Tibial artery (tissue), 1 donor: ENCODE measurements around a stretch of chr1.

DNA sequence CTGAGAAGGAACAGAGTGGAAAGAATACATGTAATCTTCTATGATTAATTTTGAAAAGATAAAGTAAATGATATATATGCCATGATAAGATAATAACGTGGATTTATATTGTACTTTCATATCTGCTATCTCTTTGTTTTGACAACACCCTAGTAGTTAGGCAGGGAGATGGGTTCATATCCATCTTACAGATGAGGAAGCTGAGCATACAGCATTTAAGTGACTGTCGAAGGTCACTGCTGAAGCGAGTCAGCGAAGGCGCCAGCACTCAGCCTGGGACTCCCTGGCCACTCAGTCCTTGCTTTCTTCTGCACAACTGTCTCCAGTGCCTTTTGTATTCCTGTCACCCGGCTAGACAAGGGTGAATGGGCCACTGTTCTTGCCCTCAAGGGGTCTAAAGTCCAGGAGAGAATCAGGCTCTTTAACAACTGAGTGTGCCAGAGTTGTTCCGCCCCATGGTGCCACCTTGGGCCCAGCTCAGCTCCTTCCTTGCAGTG lies 3.1 kb downstream of the ARHGEF10L start:
- PRO-cap = no peak

GRCh38 chr1:17596736-17597612 lies 57.5 kb downstream of the ARHGEF10L start:
- PRO-cap = no peak

- PRO-cap = no peak
These were observed 91.0 kb upstream of the ACTL8 start for GRCh38 chr1:17663990-17664611.

- PRO-cap = no peak
These were observed 52.8 kb downstream of the IGSF21 start for GRCh38 chr1:18160285-18161007.

GRCh38 chr1:18201889-18202412 lies 94.4 kb downstream of the IGSF21 start:
- PRO-cap = no peak

DNA sequence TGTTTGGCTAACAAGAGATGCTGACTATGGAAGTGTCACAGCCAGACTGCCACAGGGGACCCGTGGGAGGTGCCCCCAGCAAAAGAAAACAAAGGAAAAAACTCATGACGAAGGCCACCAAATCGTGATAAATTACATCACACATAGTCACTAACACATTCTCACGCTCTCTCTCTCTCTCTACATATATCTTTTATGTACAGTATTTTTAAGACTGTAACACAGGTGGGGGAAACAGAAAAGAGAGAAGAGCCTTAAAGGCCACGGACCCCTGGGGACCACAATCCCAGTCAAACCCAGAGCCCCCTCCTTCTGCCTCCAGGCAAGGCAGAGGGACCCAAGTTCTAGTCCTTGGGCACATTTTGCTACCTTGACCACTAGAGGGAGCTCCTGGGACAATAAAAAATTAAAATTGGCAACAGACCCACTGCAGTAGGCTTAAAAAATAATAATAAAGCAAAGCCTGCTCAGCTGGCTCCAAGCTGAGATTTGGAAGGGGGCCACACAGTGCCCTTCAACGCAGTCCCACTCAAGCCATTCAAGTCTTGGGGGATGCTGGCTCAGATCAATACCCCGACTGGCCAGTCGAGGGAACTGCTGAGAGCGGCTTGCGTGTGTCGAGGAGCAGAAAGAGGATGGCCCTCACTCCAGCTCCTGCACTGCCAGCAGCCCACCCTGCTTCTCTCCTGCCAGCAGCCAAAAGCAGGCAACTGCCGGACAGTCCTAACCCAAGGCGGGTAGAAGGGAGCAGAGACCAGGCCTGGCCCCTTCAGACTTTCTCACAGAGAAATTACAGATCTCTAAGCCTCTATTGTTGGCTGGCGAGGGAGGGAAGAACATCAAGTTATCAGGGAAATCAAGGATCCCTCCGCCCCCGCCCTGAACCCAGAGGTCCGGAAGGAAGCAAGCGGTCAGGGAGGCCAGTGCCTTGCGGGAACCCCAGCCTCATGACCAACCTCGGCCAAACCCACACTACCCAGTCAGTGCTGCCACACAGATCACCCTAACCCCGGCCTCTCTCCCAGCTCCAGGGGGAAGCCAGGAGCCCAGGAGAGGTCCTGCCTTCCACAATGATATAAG lies 4.7 kb upstream of the ALDH4A1 start:
- PRO-cap = no peak

DNA sequence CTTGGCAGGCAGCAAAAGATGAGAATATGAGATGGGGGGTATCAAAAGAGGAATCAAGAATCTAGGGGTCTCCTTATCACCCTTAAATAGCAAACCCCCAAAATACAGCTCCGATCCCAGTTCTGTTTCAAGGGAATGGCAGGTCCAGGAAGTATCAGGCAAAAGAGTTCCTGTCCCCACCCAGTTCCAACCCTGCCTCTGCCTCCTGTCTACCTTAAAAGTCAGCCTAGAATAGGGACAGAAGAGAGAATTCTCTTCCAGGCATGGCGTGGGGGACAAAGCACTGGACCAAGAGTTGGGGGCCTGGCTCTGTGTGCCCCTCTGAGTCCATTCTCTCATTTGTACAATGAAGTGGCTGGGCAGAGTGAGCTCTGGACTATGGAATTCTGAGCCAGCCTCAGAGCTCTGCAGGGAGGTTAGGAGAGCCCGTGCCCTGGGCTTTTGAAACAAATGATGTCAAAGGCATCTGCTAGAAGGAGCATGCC lies 12.5 kb upstream of the ALDH4A1 start:
- PRO-cap = no peak

DNA sequence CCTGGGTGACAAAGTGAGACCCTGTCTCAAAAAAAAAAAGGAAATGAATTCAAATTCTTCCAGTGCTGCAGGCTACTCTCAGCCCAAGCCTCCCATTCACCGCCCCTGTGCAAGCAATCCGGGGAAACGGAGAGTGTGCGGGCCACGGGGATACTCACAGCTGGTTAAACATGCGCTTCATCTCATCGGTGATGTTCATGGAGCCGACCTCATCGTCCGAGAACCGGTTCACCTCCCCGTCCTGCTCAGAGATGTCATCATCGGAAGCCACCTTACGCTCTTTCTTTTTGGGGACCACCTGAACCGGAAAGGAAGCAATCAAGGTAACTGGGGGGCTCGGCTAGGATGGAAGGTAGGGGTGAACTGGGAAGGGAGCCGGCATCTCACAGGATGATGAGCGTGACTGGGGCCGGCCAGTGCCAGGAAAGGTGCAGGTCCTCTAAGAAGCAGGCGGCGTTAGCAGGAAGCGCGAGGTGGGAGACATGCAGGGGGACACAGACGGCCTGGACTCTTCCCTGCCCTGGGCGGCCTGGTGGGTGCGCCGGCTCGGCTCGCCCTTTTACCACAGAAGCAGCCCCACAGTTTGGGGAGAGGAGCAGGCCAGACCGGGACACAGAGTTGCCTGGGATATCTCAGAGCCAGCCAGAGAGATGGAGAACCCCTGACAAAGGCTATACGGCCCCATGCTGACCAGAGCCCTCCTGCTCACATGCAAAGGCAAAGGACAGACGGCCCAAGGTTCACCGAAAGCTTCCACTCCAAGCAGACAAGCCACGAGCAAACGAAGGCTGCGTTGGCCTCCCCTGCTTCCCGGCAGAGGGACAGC lies 14.6 kb upstream of the ALDH4A1 start:
- PRO-cap = no peak

- PRO-cap = no peak
These were observed 18.1 kb downstream of the IFFO2 start for GRCh38 chr1:18938469-18938677.

GRCh38 chr1:18956767-18957235 lies 325 bp upstream of the IFFO2 start:
- PRO-cap = bidirectional peak, plus-strand start at chr1:18956964, minus-strand start at chr1:18956676

- PRO-cap = no peak
These were observed 51.1 kb upstream of the IFFO2 start for GRCh38 chr1:19007439-19008097.

DNA sequence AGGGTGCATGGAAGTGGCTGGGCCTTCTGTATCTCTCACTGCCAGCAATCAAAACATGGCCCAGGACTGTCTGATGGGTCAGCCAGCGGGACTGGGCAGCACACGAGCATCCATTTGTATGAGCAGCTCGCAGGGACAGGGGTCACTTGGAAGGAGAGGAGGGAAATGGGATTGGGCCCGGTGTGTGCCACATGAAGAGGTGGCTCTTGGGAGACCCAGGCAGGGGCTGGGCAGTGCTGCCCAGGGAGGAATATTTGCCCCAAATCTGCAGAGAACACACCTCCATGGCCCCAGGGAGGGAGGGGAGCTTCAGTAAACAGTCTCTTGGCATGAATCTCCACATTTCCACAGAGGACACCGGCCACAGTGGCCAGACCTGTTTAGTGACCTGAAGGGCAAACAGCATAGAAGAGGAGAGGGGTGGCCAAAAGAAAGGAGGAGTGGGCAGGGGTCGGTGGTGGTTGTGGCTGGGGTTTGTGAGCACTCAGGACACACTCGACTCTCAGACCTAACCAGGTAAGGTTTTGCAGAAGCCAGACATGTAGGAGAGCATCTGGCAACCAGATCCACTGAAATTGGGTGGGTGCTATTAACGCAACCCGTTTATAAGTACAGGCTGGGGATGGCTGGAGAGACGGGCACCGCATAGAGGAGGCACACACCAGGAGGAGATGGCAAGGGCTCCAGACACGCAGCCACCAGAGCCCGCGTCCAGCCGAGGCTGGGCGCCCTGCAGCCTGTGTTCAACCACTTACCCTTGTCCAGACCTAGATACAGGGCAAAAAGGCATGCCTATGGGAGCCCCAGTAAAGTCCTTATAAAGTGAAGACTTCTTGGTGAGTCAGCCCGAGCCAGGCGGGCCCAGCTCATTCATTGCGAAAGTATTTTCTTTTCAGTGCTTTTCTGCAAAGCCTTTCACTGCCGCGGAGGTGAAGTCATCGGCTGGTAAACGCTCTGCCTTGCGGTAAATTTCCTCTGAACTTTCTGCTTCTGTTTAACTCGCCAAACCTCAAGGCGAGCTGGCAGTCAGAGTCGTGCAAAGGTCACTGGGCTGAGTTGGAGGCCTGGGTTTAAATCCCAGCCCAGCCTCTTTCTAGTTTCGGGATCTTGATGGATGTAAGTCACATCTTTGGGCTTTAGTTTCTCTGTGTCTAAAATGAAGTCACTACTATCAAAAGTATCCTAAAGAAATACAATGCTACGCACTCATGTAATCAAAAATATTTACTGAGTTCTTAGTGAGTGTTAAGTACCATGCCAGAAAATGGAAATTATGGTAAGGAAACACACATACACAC lies 54.3 kb upstream of the IFFO2 start:
- PRO-cap = bidirectional peak, plus-strand start at position 918 of the sequence, minus-strand start at position 744 of the sequence

DNA sequence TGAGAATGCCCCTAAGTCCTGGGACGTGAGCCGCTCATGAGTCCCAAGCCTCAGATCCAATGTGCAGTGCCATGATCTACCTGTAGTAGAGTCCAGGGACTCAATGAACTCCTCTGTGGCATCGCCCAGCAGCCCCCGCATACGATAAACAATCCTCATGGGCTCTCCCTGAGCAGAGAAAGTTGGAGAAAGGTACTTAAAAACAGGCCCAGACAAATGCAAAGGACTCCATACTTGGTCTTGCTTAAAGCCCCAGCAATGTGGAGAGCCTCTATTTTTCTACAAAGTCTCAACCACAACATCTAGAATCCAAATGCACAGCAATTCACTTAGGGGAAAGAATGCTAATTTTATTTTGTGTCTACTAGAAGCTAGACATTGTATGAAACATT lies 113.0 kb downstream of the UBR4 start:
- PRO-cap = no peak

GRCh38 chr1:19112556-19112836 lies 97.6 kb downstream of the UBR4 start:
- PRO-cap = no peak

- PRO-cap = no peak
These were observed 65.8 kb downstream of the UBR4 start for GRCh38 chr1:19143899-19144976.

DNA sequence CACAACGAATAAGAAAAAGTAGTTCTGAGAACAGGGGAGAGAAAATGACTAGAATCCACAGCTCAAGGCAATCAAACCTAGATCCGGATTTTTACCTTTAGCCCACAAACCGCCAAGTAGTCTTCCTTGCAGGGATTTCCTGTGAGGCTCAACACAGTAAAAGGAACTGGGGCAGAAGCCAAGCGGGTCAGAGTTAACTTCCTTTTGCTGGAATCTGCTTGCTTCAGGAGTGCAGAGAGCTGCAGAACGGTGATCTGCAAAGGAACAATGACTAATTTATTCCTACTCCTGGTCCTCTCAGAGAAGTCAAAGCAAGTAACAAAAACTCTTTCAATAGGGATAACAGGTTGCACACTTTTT lies 53.4 kb downstream of the UBR4 start:
- PRO-cap = no peak

- PRO-cap = no peak
These were observed 4.5 kb downstream of the UBR4 start for GRCh38 chr1:19205499-19205944.

DNA sequence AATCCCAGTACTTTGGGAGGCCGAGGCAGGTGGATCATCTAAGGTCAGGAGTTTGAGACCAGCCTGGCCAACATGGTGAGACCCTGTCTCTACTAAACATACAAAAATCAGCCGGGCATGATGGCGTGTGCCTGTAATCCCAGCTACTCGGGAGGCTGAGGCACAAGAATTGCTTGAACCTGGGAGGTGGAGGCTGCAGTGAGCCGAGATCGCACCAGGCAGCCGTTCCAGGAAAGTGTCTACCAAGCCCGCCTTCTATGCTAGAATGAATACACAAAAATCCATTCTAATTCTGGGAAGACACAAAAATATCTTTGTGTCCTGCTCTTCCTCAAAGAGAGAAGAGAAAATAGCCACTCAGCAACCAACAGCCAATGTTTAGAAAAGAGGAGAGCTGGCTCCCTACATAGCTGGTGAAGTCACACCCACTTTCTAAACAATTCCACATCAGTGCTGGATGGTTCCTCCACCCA lies 19.3 kb downstream of the EMC1 start:
- PRO-cap = no peak

- PRO-cap = no peak
These were observed 905 bp downstream of the AKR7A2 start for GRCh38 chr1:19310934-19311543.

DNA sequence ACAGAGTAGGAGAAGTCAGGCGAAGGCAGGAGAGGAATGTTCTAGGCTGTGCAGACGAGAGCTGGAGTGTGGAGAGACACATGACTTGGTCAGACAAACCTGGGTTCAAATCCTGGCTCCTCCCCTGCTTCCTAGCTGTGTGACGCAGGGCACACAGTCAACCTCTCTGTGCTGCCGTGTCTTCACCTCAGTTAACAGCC lies 15.6 kb downstream of the SLC66A1 start:
- PRO-cap = no peak